Vagina (tissue), 1 donor: ENCODE measurements around the genes SERPINB8, TIMM21 and PTGR3.

GRCh38 chr18:63969833-63970369, at the start of gene SERPINB8:
Gene SERPINB8, plus strand, starts transcription at chr18:63970081.
- PRO-cap: bidirectional peak, plus-strand start at chr18:63970101, minus-strand start at chr18:63970002
- RAMPAGE, long total RNA: no peak

DNA sequence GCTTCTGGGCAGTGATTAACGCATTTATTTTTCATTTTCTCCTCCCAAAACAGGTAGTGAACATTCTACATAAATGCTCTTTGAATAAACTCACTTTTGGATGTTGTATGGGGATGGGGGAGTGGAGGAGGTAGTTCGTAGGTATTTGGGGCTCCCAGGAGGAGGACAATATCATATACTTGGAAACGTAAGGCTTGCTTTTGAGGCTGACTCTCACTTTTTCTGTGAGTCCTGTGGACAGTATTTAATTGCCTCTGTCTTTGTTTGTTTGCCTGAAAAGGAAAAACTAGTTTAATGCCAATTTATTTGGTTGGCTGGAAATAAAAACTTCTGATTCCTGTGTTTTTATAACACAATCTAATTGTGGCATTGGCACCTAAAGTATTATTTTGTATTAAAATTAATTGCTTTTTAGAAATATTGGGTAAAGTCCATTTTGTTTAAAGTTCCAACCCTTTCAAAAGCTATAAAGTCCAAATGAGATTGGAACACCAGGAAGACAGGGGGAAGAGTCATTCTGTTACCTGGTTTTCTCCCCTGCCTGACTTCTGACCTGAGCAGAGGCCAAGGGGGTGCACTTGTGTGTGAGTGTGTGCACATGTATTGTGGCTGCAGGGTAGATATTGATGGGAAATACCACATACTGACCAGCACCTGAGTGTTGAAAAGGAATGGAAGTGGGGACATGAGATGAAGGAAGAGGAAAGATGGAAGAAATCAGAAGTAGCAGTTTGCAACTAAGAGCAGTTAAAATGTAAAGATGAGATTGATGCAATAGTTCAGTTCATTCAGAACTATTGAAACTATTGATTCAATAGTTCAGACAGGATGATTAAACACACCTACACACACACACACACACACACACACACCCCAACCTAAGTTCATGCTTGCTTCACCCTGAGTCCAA, 4.6 kb downstream of the SERPINB8 start:
- PRO-cap: no peak
- RAMPAGE, long total RNA: start-site peak on the plus strand centred at position 277 of the sequence, 82 bp wide, 7 reads

- PRO-cap: no peak
- RAMPAGE, long total RNA: no peak
These were observed 758.2 kb upstream of the CDH7 start for GRCh38 chr18:64992655-64993035.

DNA sequence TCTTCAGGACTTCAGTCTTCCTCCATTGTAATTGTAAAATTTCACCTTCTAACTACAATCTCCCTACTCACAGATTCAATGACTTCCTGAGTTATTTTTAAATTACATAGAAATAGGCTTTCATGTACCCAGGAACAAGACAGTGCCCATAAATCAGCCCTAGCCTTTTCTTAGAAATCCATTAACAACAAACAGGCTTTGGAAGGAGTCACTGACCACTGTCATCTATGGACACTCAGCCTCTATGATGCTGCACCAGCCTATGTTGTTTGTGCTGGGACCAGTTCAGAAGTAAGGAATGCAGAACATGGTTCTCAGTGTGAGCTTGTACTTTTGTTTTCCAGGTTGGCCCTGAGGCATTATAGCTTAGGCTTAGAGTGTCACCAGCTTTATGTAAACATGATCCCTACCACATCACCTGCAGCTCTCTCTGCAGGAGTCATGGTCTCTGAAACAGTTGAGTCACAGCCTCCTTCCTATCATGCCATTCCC, 335.7 kb upstream of the CDH7 start:
- PRO-cap: no peak
- RAMPAGE, long total RNA: no peak

DNA sequence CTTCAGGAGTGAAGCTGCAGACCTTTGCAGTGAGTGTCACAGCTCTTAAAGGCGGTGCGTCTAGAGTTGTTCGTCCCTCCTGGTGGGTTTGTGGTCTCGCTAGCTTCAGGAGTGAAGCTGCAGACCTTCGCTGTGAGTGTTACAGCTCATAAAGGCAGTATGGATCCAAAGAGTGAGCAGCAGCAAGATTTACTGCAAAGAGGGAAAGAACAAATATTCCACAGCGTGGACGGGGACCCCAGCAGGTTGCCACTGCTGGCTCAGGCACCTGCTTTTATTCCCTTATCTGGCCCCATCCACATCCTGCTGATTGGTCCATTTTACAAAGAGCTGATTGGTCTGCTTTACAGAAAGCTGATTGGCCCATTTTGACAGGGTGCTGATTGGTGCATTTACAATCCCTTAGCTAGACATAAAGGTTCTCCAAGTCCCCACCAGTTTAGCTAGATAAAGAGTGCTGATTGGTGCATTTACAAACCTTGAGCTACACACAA, 254.3 kb downstream of the CDH7 start:
- PRO-cap: no peak
- RAMPAGE, long total RNA: no peak

- PRO-cap: no peak
- RAMPAGE, long total RNA: no peak
These were observed 98.4 kb downstream of the DSEL start for GRCh38 chr18:67418186-67418546.

DNA sequence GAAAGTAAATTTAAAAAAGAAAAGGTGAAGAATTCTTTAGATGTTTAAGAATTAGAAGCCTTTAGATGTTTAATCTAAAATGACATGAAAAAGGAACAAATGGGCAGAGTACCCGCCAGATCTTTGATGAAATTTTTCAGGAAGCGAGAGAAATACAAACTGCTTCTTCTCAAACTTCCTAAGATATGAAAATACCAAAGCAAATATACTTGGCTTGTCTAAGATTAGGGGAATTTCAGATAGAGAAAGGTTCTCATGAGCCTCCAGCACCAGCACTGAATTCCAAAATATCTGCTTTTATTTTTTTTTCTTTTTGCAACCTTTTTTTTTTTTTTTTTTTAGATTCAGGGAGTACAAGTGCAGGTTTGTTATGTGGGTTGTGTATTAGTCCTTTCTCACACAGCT, 7.7 kb upstream of the TMX3 start:
- PRO-cap: no peak
- RAMPAGE, long total RNA: no peak

DNA sequence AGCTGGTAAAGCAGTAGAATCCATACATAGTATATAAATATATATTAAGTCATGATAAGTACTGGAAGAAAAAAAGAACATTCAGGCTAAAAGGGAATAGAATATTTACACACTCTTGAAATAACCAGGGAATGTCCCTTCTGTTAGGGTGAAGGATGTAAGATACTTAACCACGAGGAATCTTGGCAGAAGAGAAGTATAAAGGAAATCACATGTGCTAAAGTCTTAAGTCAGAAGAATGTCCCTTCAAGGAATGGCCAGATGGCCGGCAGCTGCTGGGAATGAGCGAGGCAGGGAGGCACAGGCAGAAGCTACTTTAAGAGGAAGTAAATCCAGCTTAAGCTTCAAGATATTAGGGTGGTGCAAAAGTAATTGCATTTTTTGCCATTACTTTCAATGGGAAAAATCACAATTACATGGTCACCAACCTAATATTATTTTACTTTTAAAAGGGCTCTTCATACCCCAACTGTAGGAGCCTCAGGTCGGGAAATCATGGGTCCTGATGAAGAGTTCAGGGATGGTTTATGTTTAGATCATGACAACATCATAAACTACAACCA, 5.5 kb downstream of the CCDC102B start:
- PRO-cap: no peak
- RAMPAGE, long total RNA: no peak

GRCh38 chr18:68985245-68985933, 187.5 kb downstream of the CCDC102B start:
- PRO-cap: no peak
- RAMPAGE, long total RNA: no peak

DNA sequence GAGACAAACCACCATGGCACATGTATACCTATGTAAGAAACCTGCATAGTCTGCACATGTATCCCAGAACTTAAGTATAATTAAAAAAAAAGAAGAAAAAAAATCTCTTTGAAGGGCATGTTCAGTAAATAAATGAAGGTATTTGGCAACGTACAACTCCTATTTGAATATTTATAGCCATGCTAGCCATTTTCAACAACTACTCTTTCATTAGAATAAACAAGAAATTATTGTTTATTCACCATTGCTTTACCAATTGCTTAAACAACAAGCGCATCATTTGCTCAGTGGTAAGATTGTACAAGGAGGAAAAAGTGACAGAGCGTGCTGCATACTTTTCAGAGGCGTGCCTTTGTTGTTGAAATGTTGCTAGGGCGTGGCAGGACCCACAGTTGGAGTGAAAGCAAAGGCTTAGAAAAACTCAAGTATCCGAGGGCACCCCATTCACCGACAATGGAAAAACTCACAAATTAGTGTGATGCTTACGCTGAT, 37.5 kb upstream of the RTTN start:
- PRO-cap: no peak
- RAMPAGE, long total RNA: no peak

GRCh38 chr18:70322805-70323406, 34.1 kb downstream of the SOCS6 start:
- PRO-cap: no peak
- RAMPAGE, long total RNA: no peak

DNA sequence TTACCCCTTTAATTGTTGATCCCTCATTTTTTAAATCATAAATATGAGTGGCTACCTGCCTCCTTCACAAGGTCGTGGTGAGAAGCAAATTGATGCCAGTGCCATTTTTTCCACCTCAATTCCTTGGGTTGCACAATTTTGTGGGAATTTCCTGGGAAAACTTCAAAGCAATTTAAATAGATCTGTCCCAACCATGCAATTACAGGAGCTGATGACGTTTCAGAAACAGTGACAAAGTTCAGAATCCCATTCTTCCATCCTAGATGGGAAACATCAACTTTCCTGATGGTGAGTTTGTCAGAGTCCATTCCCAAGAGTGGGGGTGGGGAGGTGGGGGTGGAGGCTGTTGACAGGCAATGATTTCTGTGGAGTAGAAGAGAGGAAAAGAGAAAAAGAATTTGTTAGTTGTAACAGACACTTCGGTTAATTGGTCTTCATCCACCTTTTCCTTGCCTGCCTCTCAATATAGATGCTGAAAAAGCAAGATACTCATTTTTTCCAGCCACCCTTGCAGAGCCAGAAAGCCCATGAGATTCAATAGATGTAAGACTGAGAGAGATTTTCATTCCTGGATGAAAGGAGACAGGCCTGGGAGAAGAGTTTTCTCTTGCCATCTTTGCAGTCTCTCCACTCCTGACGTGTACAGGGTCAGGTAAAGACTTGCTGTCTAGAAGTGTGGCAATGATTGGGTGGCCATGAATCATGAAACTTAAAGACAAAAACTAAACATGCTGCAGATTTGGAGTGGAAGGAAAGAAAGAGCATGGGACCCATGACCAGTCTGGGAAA, 47.2 kb downstream of the SOCS6 start:
- PRO-cap: no peak
- RAMPAGE, long total RNA: no peak

DNA sequence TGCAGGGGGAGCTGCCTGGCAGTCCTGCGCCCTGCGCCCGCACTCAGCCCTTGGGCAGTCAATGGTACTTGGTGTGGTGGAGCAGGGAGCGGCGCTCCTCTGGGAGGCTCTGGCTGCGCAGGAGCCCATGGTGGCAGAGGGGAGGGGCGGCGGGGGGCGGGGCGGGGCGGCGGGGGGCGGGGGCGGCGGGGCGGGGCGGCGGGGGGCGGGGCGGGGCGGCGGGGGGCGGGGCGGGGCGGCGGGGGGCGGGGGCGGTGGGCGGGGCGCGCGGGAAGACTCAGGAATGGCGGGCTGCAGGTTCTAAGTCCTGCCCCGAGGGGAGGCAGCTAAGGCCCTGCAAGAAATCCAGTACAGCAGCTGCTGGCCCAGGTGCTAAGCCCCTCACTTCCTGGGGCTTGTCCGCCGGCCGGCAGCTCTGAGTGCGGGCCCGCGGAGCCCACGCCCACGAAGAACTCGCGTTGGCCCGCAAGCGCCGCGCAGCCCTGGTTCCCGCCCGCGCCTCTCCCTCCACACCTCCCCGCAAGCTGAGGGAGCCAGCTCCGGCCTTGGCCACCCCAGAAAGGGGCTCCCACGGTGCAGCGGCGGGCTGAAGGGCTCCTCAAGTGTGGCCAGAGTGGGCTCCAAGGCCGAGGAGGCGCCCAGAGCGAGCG, 923.6 kb downstream of the SOCS6 start:
- PRO-cap: no peak
- RAMPAGE, long total RNA: no peak

DNA sequence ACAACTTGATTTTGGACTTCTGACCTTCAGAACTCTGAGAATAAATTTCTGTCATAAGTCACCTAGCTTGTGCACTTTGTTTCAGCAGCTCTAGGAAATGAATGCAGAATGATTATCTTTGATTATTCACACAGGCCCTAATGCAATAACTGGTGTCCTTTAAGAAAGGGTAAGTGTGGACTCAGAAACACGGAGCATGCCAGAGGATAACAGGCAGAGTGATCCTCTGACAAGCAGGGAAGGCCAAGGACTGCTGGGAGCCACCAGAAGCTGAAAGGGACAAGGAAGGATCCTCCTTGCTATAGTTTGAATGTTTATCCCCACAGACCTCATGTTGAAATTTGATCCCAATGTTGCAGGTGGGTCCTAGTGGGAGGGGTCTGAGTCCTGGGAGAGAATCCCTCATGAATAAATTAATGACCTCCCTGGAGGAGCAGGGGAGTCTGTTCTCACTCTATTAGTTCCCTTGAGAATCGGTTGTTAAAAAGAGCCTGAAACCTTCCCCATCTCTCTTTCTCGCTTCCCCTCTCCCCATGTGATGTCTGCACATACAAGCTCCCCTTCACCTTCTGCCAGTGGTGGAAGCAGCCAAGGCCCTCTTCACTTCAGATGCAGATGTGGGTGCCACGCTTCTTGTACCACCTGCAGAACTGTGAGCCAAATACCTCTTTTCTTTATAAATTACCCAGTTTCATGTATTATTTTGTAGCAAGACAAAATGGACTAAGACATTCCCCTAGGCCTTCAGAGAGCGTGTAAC, 124.4 kb downstream of the FBXO15 start:
- PRO-cap: no peak
- RAMPAGE, long total RNA: no peak

DNA sequence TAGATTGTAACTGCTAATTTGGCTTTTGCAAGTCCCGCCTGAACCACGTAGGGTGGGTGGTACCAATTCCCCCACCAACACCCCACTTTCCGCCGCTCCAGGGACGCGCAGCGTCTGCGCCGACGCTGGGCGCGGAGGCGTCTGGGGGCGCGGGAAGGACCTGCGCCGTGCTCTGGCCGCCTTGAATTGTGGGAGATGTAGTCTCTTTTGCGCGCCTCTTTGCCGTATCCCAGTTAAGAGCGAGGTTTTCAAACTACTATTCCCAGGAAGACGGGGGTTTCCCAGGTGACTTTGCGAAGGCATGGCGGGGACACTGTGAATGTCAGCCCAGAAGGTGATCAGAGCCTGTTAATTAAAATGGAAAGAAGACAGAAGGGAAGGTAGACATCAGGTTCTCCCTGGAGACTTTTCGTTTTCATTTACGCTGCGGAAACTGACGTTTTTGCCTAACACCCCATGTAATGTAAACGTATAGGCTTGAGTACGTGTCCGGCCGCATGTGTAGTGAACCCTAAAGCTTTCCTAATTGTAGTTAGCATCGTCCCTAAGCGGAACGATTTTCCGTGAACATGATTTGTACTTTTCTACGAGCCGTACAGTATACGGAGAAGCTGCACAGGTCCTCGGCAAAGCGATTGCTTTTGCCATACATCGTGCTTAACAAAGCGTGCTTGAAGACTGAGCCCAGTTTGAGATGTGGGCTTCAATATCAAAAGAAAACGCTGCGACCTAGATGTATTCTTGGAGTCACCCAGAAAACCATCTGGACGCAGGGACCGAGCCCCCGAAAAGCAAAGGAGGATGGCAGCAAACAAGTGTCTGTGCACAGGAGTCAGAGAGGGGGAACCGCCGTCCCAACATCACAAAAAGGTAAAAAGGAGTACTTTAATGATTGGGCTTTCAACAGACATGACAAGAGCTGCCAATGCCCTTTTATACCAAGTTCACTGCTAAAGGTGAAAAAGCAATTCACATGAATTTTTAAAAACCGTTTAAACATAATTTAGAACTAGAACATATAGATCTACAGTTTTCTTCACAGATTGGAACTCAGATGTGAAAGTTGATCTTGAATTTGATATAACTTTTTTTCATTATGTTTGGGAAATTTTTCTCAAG, at the start of gene TIMM21:
Gene TIMM21 (plus strand): TSS at position 284 of the 1,119 bp plus-strand sequence.
- PRO-cap: bidirectional peak, plus-strand start at position 288 of the sequence, minus-strand start at position 118 of the sequence
- RAMPAGE, long total RNA: start-site peak on the plus strand centred at position 296 of the sequence, 5 bp wide, 56 reads

- PRO-cap: no peak
- RAMPAGE, long total RNA: no peak
These were observed 13.7 kb downstream of the CYB5A start for GRCh38 chr18:74277898-74278675.

DNA sequence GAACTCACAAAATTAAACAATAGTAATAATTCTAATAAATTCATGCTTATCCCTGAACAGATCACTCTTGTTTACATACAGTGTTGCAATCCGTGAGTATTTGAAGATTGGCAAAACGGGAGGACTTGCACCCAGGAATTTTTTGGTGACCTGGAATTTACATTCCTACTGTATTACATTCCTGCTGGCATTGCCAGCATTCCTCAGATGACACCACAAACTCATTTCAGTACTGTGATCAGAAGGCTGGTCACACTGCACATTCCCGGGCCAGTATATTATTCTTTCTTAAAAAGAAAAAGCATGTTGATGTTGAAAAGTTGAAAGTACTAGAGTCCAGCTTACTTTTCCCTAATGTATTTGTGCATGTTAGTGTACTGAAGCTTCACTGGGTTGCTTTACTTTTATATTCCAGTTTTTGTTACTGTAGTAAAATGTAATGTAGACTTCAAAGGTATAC, 1.2 kb downstream of the C18orf63 start:
- PRO-cap: no peak
- RAMPAGE, long total RNA: no peak

DNA sequence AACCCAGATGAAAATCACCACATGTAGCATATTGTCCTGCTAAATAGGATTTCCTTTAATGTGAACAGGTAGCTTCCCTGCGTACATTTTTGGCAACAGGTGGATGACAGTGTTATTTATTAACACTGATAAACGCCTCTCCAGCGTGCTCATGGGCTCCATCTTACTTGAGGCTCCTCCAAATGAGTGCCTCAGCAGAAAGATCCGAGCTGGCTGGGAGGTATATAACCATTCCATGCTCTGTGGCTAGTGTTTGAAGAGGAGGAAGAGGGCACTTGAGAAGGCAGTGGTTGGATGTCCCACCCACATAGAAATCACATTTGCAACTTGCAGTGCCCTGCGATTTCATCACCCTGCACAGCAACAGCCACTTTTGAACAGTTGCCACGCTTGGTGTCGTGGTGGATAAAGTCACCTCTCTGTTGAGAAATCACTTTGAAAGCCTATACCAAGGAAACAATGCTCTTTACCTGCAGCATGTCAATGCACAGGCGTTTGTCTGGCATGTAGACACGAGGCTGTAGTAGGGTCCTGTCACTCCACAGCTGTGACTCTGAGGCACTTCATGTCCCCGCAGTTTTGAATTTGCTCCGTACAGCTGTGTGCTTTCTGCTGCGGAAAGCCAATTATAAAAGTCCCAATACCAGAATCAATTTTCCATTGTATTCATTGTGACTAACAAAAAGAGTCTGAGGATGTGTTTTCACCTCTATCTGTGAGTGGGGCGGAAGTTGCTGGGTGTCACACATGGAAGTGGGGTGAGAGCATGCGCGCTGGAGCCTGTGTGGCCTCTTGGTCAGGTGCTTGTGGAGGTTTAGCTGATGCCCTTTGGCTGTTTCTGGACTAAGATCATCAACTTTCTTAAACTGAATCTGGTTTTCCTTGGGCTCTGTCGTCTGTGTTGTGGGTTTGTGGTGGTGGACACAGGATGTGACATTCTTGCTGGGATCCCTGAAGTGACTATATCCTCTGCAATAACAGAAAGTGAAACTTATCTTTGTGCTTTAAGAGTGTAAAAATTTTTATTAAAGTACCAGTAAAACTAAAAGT, 2.7 kb downstream of the CNDP2 start:
- PRO-cap: no peak
- RAMPAGE, long total RNA: no peak

GRCh38 chr18:74927599-74928476, 281.1 kb downstream of the PTGR3 start:
- PRO-cap: no peak
- RAMPAGE, long total RNA: start-site peak on the plus strand at chr18:74927793-74927948, 5 reads; start-site peak on the plus strand at chr18:74928028-74928144, 11 reads

GRCh38 chr18:75208798-75209892, at the start of gene PTGR3:
Gene PTGR3, minus strand, starts transcription at chr18:75209139.
- PRO-cap: bidirectional peak, plus-strand start at chr18:75209336, minus-strand start at chr18:75209134; bidirectional peak, plus-strand start at chr18:75209471, minus-strand start at chr18:75209578; bidirectional peak, plus-strand start at chr18:75209736, minus-strand start at chr18:75209749; bidirectional peak, plus-strand start at chr18:75210005, minus-strand start at chr18:75209841
- RAMPAGE, long total RNA: no peak